ENCODE data around the gene MRPS10.

GRCh38 chr6:42101371-42102137 is 40.9 kb downstream of the C6orf132 start:
- RRBS = no CpG with 5 or more reads among the region's 4 CpGs

- RRBS = no CpG with 5 or more reads among the region's 3 CpGs
These were observed 3.3 kb downstream of the C6orf132 start for GRCh38 chr6:42139105-42139605.

GRCh38 chr6:42145571-42145942 is 3.1 kb upstream of the C6orf132 start:
- RRBS = no CpG with 5 or more reads among the region's 8 CpGs

DNA sequence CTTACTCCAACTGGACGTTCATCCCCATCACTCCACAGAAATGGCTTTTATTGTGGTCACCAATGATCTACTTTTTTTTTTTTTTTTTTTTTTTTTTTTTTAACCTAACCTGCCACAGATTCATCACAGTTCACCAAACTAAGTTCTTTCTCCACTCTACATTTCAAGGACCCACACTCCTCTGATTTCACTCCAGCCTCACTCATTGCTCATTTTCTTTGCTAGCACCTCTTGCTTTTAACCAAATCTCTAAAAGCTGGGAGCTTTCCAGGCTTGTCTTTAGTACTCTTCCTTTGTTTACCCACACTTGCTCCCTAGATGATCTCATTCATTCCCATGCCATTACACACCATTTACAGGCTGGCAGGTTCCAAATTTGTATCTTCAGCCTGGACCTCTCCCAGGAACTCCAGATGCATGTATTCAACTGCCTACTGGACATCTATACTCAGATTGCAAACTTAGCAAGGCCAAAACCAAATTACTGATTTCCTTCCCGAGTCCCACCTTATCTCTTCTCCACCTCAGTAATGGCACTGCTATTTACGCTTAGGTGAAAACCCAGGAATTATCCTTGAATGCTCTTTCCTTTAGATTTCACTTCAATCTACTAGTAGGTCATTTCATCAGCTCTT is 5.3 kb upstream of the GUCA1B start:
- RRBS = no CpG with 5 or more reads among the region's 3 CpGs

GRCh38 chr6:42217762-42218111 is at the start of gene MRPS10:
MRPS10 (minus strand) TSS chr6:42217861.
- RRBS = 2% methylated on average over 16 of the region's 18 CpGs

DNA sequence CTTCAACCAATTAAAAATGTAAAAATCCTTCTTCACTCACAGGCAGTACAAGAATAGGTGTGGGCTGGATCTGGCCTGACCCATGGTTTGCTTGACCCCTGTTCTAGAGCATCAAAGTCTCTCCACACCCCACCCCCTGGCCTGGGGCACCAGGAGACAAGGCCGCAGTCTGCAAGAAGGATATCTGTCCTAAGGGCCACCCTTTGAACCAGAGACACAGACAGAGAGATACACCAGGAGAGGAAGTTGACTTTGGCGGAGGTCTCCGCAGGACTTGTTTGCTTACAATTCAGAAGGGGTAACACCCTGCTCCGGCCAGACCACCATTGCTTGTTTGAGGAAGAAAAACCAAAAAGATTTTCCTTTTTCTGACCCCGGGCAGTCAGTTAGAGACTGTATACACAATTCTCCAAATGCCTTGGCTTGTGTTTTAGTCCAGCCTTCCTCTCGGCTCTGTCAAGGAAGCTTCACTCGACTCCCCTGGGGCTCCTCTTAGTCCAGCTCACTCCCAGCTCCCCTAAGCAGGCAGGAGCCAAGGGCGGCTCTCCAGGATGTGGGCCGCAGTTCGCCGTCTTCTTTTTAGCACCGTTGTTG is 58.4 kb upstream of the MRPS10 start:
- RRBS = no CpG with 5 or more reads among the region's 12 CpGs

DNA sequence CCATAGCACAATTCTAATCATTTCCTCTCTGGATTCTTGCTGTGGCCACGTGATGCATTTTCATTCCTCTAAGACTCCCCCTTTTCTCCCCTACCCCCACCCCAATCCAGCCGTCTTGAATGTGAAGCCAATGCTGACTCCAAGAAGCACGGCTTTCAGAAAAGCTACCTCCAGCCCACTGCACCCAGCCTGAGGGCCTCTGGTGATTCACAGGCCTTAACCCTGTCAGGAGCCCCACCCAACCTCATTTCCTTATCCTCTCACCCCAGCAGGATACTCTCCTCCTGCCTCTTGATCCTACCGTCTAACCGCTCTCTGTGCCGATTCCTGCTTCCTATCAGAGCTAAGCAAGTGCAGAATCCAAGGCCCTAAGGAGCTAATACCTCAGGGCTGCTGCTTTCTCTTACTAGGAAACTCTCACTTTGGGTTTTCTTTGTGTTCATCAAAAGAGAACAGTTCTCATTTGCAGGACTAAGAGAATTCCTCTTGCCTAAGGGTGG is 47.3 kb downstream of the TRERF1 start:
- RRBS = no CpG with 5 or more reads among the region's 6 CpGs

DNA sequence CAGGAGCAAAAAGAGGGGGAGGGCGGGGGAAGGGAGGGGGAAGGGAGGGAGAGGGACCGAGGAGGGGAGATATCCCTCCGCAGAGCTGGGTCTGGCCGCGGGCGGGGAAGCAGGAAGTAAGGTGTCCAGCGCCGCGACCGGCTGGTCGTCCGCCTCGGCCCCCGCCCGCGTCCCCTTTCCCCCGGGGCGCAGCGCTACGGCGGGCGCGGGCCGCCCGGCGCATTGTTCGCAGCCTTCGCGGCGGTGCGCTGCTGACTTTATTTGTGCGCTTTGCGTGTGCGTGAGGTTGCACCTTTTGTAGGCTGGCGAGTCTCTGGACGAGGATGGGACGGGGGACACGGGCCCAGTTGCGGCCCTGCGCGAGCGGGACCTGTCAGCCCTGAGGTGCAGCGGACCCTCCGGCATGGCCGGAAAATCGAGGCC is 527 bp upstream of the TRERF1 start:
- RRBS = 2% methylated on average over 8 of the region's 46 CpGs

GRCh38 chr6:42644955-42645844 is 77.2 kb downstream of the PRPH2 start:
- RRBS = no CpG with 5 or more reads among the region's 5 CpGs

DNA sequence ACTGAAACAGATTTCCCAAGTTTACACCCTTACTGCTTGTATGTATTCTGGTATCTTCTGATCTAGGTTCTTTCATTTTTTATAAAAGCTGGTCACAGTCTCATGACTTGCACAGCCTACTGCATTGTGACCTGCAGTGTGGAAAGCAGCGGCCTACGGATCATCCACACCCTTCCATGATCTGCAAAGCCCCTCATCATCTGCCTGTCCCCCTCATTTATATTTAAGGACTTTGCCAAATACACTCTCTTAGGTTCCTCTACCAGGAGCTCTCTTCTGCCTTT is 12.0 kb upstream of the BICRAL start:
- RRBS = no CpG with 5 or more reads among the region's 2 CpGs

DNA sequence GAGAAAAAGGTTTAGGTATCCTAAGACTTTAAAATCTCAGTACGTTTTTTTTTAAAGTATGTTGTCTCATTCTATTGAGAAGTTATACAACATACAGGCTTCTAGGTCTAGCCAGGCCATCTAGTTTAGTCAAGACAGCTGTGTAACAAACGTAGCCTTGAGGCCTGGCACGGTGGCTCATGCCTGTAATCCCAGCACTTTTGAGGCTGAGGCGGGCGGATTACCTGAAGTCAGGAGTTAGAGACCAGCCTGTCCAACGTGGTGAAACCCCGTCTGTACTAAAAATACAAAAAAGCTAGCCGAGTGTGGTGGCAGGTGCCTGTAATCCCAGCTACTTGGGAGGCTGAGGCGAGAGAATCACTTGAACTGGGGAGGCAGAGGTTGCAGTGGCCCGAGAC is 3.3 kb downstream of the BICRAL start:
- RRBS = no CpG with 5 or more reads among the region's 10 CpGs

GRCh38 chr6:42787574-42788062 is 5.8 kb downstream of the BICRAL start:
- RRBS = no CpG with 5 or more reads among the region's 4 CpGs

DNA sequence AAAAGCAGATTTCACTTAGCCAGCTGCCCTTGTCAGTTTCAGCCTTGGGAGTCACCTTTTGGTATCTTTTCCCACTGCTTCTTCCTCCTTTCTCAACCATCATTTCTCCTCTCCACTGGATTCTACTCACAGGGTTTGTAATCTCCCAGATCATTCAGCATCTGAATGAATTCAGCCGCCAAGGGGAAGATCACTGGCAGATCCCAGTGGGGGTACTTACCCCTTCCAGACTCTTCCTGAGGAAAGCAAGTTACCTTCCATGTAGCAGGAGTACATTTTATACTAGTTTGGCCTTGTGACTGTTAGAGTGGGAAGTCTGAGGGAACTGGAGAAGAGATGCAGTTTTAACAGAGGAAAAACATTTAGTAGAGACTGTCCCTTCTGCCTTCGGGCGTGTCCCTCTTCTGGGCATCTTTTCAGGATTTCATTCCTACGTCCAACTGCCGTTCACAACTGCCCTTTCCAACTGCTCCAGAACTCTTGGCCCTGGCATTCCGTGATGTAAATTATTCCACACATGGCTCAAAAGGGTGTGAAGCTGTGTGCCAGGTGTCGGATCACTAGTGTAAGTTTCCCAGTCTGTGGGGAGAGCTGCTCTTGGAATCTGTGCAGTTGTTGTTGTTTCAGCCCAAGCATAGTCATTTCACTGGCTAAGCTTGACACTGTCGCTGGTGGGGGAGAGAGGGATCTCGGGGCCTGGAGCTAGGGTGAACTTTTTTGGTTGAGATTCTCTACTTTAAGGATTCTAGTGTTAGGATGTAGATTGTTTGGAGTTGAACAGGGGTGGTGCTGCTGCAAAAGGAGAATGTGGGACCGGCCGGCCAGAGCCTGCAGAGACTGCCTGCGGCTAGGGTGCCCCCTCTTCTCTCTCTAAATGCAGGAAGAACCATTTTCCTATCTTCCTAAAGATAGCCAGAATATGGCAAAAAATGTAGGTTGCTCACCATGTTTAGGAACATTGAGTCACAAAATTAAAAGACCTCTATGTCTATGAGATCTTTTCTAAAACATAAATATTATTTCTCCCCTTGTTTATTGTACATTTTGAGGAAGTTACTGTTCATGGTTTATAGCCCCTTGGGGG is 39.1 kb downstream of the BICRAL start:
- RRBS = no CpG with 5 or more reads among the region's 12 CpGs

GRCh38 chr6:42939139-42940307 is 10.2 kb downstream of the CNPY3 start:
- RRBS = no CpG with 5 or more reads among the region's 15 CpGs

GRCh38 chr6:43090024-43091053 is 14.2 kb downstream of the PTK7 start:
- RRBS = no CpG with 5 or more reads among the region's 11 CpGs

- RRBS = no CpG with 5 or more reads among the region's 1 CpG
These were observed 23.8 kb upstream of the SRF start for GRCh38 chr6:43147285-43147655.

GRCh38 chr6:43172909-43173231 is 1.8 kb downstream of the SRF start:
- RRBS = no CpG with 5 or more reads among the region's 2 CpGs

DNA sequence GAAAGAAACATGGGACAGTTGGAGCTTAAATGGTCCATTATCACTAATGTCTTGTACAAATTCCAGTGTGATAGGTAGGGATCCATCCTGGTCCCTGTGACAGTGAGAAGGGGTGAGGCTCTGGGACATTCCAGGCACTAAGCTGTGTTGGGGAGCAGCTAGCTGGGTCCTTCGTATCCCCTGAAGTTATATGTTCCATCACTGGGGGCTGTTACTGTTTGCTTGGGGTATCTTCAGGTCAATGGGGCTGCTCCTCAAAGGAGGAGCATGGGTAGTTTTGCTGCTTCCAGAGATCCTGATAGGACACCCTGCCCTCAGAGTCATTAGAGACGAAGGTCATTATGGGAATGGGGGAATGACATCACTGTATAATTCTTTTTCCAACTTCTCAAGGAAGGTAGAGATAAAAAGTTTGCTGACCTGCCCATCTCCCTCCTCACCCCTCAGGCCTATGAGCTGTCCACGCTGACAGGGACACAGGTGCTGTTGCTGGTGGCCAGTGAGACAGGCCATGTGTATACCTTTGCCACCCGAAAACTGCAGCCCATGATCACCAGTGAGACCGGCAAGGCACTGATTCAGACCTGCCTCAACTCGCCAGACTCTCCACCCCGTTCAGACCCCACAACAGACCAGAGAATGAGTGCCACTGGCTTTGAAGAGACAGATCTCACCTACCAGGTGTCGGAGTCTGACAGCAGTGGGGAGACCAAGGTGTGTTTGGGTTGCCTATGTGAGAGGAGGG is 2.5 kb downstream of the SRF start:
- RRBS = no CpG with 5 or more reads among the region's 8 CpGs

DNA sequence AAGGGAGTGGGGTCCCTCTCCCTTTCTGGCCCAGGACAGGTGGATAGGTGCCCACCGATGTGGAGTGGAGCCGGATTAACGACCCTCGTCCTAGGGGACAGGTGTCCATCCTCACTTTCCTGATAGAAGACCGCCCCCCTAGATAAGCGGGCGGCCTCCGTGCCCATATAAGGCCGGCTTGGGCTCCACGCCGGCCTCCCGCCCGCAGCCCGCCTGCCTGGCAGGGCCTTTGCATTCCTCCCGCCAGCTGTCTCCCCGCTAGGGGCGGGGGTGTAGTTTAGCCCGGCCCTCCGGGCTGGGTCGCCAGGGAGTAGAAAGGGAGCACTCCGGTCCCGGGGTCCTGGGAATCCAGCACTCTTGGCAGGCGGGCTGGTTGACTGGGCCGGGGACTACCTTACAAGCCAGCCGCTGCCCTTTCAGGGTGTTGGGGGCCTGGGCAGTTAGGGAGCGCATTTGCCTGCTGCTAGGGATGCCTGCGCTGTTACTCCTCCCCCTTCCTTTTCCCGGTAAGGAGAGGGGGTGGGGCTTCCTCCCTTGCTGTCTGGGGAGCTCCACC is 3.2 kb downstream of the SRF start:
- RRBS = 4% methylated on average over 22 of the region's 28 CpGs

Measured in brain (tissue), 1 donor.